Omental fat pad (tissue), 4 donors: ENCODE results near the gene RALGAPA1.

- PRO-cap, result no peak
- RAMPAGE, long total RNA, 4 experiments, result no peak in any of the 4 experiments
Measured at GRCh38 chr14:32201521-32202474, 124.7 kb downstream of the ARHGAP5 start.

GRCh38 chr14:32311693-32312290 is 17.3 kb upstream of the AKAP6 start:
- PRO-cap, result no peak
- RAMPAGE, long total RNA, 4 experiments, result no peak in any of the 4 experiments

DNA sequence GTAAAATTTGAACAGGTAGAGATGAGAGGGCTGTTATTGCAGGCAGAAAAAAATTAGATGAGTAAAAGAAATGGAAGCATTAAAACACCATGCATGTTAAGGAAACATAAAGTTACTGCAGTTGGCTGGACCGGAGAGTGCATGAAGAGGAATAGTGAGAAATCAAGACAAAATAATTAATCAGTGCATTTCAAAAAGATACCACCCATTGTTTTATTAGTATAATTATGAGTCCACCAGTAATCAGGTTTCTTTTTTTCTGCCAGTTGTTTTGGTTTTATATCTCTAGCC is 388.9 kb downstream of the NPAS3 start:
- PRO-cap, result no peak
- RAMPAGE, long total RNA, 4 experiments, result no peak in any of the 4 experiments

- PRO-cap, result no peak
- RAMPAGE, long total RNA, 4 experiments, result no peak in any of the 4 experiments
Measured at GRCh38 chr14:34023750-34024285, 72.9 kb upstream of the EGLN3 start.

DNA sequence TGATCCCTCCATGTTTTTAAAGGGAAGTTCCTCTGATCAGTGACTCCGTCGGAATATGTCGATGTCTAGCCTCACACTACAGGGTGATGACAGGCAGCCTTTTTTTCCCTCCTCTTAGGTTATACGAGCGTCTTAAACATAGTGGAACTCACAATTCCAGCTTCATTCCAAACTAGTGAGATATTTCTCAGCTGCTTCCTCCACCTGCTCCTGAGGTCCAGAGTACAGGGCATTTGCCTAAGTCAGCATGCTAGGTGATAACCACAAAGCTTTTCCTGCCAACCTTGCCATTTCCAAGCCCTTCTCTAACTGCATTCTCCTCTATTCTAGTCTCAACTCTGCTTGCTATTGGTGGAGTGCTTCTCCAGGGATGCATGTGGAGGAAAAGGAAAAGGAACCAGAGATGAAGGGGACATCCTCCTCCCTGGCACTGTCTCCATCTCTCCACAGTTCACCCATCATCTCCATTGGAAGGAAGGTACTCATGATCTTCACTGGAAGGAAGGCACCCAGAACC is 87.8 kb upstream of the EGLN3 start:
- PRO-cap, result no peak
- RAMPAGE, long total RNA, 4 experiments, result no peak in any of the 4 experiments

- PRO-cap, result no peak
- RAMPAGE, long total RNA, 4 experiments, result no peak in any of the 4 experiments
Measured at GRCh38 chr14:34051983-34052443, 101.1 kb upstream of the EGLN3 start.

DNA sequence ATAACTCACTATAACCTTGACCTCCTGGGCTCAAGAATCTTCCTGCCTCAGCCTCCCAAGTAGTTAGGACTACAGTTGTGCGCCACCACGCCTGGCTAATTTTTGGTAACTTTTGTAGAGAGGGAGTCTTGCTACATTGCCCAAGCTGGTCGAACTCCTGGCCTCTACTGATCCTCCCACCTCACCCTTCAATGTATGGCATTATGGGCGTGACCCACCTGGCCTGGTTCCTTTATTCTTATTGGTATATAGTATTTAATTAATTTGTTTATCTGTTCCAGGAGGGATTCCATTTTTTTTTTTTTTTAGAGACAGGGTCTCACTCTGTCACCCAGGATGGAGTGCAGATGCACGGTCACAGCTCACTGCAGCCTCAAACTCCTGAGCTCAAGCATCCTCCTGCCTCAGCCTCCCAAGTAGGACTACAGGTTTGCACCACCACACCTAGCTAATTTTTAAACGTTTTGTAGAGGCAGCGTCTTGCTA is 40.9 kb upstream of the EAPP start:
- PRO-cap, result no peak
- RAMPAGE, long total RNA, 4 experiments, result no peak in any of the 4 experiments

DNA sequence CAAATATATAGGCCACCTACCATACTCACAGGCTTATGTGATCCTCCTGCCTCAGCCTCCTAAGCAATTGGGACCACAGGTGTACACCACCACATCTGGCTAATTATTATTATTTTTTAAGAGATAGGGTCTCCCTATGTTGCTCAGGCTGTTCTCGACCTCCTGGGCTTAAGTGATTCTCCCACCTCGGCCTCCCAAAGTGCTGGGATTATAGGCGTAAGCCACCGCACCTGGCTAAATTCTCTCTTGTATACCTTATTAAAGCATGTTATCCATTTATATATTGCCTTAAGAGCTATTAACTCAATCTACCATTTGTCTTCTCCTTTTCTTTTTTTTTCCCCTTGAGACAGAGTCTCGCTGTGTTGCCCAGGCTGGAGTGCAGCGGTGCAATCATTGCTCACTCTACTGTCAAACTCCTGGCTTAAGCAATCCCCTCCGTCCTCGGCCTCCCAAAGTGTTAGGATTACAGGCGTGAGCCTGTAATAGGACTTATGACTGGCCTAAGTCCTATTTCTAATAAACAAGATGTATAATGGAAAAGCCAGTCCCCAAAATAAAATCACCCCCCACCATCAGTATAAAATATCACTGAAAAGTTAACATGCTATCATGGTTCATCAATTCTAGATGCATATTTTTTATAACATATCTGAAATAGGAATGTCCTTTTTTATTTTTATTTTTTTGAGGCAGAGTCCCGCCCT is 14.5 kb downstream of the SNX6 start:
- PRO-cap, result no peak
- RAMPAGE, long total RNA, 4 experiments, result no peak in any of the 4 experiments

GRCh38 chr14:34713227-34713585 is 1.2 kb downstream of the CFL2 start:
- PRO-cap, result no peak
- RAMPAGE, long total RNA, 4 experiments, result no peak in any of the 4 experiments

DNA sequence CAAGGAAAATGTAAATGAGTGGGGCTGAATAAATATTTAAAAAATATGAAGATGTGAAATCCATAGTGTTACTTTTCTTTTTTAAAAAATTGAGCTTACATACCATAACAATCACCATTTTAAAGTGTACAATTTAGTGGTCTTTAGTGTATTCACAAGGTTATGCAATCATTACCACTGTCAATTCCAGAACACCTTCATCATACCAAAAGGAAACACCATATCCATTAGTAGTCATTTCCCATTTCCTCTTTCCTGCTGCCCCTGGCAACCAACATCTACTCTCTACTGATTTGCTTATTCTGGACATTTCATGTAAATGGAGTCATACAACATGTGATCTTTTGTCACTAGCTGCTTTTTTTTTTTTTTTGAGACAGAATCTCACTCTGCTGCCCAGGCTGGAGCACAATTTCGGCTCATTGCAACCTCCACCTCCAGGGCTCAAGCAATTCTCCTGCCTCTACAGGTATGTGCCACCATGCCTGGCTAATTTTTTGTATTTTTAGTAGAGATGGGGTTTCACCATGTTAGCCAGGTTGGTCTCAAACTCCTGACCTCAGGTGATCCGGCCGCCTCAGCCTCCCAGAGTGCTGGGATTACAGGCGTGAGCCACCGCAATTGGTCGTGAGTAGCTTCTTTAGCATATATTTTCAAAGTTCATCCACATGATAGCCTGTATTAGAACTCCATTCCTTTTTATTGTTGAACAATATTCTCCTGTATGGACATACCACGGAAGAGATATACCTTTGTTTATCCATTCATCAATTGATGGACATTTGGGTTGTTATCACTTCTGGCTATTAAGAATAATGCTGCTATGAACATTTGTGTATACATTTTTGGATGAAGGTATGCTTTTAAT is 67.0 kb upstream of the CFL2 start:
- PRO-cap, result no peak
- RAMPAGE, long total RNA, 4 experiments, result no peak in any of the 4 experiments

DNA sequence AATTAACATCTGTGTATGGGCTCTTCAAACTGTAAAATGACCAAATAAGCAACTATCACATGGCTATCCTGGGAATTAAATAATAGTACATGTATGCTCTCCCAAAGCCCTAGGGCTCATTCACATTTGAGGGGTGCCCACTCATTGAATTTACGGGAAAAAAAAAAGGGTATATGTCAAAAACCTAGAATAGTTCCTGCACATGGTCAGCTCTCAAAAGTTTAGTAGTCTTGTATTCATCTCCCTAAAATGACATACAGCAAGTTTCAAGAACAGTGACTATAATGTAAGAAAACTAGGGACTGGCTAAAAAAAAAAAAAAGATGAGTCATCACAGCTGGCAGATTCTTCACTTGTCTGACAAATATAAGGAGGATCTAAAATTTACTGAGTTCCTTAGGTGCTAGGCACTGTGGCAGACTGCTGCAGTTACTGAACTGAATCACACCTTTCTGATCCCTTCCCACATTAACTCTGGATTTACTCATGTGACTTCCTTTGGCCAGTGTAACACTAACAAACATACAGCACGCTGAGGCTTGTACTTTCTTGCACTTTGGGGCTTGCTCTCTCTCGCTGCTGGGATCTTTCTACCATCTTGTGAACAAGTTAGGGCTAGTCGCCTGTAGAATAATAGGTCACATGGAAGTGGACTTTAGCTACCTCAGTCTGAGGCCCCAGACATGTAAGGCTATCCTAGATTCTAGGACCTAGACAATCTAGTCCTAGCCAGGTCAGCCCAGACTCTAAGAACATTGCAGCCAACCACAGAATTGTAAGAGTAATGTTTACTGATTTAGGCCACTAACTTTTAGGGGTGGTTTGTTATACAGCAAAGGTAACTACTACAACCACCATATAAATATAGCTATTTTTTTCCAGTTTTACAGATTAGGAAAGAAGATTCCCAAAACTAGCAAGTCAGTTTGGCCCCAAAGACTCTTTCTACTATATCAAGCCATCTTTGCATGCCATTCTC is 32.1 kb downstream of the BAZ1A start:
- PRO-cap, result no peak
- RAMPAGE, long total RNA, 4 experiments, result no peak in any of the 4 experiments

DNA sequence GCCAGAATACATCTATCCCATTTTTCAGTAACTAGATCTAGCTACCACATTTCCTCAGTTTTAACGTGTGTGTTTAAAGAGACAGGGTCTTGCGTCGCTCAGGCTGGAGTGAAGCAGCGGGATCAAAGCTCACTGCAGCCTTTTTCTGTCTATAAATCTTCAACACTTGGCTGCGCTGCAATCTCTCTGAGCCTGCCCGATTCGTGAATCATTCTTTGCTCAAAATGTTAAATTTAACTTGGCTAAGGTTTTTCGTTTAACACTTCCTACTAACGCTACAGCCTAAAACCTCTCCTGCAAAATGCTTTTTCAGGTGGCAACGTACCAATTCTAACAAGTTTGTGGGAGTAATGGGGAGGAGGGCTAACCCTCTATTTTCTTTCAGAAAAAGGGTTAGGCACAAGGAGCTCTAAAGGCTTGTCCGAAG is 1.5 kb upstream of the SRP54 start:
- PRO-cap, result no peak
- RAMPAGE, long total RNA, 4 experiments, result no peak in any of the 4 experiments

- PRO-cap, result no peak
- RAMPAGE, long total RNA, 4 experiments, result no peak in any of the 4 experiments
Measured at GRCh38 chr14:35068150-35068949, 22.3 kb downstream of the FAM177A1 start.

DNA sequence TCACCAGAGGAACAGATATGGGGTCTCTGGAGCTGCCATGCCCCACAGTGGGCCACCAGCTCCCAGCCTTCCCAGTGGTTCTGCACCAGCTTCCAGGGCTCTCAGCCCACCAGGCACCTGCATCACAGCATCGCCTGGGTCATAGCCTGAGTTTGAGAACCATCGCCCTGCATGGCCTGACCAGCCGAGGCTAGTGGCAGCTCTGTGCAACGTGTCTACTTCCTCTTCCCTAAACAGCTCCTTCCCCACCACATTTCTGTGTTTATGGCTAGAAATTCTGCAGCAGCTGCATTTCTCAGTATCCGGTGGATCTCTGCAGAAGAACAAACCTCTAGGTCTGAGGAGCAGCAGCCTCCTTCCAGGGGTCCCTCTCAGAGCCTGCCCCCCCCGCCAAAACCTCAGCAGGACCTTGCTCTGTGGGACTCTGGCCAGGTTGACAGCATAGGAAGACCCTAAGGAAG is 47.6 kb downstream of the PSMA6 start:
- PRO-cap, result no peak
- RAMPAGE, long total RNA, 4 experiments, result no peak in any of the 4 experiments

DNA sequence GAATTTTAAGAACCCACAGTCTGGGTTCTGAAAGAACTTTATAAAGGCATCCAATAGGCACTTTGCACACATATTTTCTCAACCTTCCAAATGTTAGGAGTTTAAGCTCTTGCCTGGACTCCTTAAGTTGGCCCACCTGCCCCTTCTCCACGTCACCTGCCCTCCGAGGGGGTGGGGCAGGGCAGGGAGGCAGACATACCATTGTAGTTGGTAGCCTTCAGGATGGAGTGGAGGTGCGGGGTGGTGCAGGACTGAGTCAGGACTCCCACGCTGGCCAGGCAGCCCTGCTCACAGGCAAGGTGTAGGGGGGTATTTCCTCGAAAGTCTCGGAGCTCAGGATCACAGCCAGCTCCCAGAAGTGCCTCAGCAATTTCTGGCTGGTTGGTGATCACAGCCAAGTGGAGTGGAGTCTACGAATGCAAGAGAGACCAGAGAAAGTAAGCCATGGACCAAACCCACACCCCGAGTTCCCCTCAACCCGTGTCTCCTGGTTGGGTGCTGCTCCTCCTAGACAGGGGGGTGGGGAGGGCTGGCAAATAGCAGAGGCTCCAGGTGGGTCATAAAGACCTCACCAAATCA is 1.5 kb downstream of the NFKBIA start:
- PRO-cap, result no peak
- RAMPAGE, long total RNA, 4 experiments, result start-site peak on the plus strand in 1 of 4 experiments, centred at position 222 of the sequence, 10 reads per replicate

DNA sequence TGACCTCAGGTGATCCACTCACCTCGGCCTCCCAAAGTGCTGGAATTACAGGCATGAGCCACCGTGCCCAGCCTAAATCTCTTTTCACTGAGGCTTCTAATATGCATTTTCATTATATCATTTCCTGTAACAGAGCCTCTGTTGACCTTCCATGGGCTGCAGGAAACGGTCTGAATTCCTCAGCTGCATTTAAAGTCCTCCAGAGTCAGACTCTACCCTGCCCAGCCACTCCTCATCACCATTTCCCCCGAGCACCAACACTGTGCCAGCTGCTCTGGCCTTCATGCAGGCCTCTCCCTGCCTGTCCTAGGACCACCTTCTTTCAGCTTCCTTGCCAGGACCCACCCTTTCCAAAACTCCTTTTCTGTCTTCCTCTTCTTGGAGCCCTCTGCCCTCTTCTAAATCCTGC is 9.8 kb upstream of the NFKBIA start:
- PRO-cap, result no peak
- RAMPAGE, long total RNA, 4 experiments, result no peak in any of the 4 experiments

DNA sequence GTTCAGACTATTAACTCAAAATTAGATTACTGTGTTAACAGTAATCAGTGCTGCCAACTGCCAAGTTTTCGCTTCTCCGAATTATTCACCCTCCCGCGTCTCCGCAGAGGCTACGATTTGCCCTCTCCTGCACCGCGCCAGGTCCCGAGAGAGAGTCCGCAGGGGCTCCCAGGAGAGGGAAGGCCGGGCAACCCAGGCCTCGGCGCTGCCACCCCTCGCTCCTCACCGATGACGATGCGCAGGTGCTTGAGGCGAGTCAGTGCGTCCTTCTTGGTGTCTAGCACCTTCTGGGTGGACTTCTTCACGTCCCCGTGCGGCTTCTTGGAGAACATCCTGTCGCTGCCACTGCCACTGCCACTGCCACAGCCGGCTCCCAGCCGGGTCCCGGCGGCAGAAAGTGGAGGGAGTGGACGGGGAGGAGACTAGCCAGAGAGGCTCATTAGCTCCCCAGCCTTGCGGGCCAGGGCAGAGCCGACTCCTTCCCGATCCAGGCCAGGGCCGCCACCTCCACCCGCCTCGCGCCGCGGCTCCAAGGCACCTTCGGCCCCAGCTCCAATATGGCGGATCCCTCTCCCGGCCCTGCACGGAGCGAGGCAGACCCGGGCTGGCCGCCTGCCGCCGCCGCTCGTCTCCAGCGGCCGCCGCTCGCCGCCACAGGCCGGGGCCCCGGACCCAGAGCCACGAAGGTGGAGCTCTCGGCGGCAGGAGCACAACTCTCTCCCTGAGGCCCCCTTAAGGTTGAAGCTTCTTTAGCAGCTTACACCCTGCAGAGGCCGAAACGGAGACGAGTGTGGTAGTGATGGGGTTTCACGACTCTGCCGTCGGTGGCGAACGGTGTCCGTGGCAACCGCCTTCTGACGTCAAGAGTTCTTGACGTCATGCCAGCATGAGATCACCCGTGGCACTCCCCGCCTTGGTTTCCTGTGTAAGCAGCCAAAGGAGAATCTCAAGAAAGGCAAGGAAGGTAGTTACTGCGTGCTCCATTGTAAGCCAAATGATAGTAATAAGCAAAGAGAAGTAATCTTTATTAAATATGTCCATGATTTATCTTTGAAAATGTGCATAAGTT is at the start of gene RALGAPA1:
Gene RALGAPA1, minus strand, starts transcription at position 792 of the 1,069 bp plus-strand sequence.
- PRO-cap, result no peak
- RAMPAGE, long total RNA, 4 experiments, result no peak in any of the 4 experiments

DNA sequence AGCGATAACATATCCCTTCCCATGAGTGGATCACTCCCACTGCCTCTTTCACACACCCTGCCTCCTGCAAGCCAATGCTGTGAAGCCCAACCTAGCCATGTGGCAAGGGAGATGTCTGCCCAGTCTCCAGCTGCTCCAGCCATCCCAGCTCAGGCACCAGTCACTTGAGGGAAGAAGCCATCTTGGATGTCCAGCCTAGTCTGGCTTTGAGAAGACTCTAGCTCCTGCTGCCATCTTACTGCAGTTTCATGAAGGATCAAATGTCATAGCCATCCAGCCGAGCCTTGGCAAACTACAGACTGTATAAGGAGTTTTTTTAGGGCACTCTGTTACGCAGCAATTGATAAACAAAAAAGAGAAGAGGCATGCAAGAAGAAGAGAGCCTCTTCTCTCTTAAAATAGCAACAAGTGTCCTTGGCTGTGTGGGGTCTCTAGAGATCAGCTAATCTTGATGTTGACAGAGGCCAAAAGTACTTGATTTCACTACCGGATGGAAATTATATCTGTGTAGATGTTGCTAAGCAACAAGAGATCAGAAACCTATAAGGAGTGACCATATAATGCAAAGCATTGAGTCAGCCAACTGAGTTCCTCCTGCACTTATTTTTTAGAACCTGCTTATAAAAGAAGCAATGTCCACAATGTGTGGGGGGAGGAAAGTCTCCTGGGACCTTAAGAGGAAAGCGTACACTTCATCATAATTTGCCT is 241.5 kb downstream of the BRMS1L start:
- PRO-cap, result no peak
- RAMPAGE, long total RNA, 4 experiments, result no peak in any of the 4 experiments

DNA sequence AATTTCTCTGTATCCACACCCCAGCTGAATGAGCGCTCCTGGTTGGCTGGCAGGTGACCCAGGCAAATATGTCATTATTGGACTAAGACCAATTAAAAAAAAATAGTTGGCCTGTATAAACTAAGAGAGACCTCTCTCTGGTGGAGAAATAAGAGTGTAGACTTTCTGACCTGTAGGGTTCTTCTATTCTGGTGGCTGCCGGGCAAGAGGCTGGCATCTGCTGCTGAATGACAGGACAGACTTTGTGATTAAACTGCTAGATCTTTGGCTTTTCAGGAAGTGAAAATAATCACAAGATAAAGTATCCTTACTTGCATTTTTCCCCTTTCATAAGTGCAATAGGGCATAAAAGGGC is 243.5 kb downstream of the BRMS1L start:
- PRO-cap, result no peak
- RAMPAGE, long total RNA, 4 experiments, result no peak in any of the 4 experiments

DNA sequence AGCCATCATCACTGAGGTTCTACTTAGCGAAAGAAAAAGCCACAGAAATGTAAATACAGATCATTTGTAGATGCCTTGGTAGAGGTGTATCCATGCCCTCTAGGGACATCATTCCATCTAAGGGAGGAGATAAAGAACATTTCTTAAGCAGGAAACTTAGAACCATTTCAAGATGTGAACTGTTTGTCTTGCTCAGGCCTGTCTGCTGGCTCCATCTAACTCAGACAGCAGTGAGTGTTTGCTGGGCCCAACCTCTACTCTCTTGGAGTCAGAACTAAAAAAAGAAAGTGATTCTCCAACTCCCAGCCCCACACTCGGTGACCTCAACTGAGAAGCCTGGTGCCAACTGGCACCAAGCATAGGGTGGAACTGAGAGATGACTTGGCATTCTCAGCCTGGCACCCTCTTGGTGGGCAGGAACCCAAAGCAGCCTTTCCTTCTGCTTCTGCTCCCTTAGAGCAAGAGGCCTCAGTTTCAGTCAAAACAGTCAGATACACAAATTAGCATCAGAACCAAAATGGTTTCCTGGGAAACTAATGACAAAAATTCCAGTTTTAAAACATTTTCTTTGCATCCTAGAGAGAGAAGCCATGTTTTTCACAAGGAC is 63.6 kb upstream of the MBIP start:
- PRO-cap, result no peak
- RAMPAGE, long total RNA, 4 experiments, result no peak in any of the 4 experiments